Metastatic Liver Carcinoma in the Adrenal Gland (tissue), 2 donors: ENCODE data around the gene E2F7.

- PRO-cap, 2 experiments: no peak in any of the 2 experiments
Measured at GRCh38 chr12:71699260-71699628, 13.4 kb downstream of the TMEM19 start.

- PRO-cap, 2 experiments: no peak in any of the 2 experiments
Measured at GRCh38 chr12:71769919-71770335, 15.3 kb downstream of the RAB21 start.

- PRO-cap, 2 experiments: no peak in any of the 2 experiments
Measured at GRCh38 chr12:74170517-74171547, 366.8 kb upstream of the ATXN7L3B start.

DNA sequence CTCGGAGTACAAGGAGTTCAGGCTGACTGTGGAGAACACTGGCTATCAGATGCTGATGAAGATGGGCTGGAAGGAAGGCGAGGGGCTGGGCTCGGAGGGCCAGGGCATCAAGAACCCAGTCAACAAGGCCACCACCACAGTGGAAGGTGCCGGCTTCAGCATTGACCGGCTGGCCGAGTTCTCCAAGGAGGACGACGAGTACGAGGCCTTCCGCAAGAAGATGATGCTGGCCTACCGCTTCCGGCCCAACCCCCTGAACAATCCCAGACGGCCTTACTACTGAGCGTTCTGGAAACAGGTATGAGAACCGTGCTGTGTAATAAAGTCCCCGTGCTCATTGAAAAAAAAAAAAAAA lies 366.1 kb upstream of the ATXN7L3B start:
- PRO-cap, 2 experiments: no peak in any of the 2 experiments

DNA sequence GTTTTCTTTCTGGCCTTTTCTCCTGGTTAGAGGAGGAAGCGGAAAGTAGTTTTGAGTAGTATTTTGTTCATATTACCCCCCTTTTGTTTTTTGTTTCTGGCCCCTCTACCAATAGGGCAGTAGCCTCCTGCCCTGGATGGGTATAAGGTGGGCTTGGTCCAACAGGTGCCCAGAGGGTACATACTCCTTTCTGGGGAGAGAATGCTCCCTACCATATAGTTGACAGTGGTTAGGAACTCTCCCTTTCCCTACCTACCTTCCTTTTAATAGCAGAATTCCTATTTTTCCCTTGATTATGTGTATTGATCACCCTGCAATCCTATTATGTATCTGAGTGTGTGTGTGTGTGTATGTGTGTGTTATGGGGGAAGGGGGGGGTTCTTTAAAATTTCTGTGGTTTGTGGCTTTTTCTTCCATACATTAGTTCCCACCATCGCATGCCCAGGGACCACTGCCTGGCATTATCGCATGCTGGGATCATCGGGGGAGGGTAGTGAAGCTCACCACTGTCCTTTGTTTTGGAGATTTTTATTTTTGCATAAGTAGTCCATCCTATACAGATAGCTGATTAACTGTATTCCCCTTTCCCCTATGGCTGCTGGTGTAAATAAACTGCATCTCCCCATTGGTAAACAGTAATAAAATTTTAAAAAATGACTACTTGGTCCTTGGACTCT lies 3.3 kb downstream of the ATXN7L3B start:
- PRO-cap, 2 experiments: no peak in any of the 2 experiments

- PRO-cap, 2 experiments: no peak in any of the 2 experiments
Measured at GRCh38 chr12:75658823-75659236, 147.4 kb upstream of the KRR1 start.

DNA sequence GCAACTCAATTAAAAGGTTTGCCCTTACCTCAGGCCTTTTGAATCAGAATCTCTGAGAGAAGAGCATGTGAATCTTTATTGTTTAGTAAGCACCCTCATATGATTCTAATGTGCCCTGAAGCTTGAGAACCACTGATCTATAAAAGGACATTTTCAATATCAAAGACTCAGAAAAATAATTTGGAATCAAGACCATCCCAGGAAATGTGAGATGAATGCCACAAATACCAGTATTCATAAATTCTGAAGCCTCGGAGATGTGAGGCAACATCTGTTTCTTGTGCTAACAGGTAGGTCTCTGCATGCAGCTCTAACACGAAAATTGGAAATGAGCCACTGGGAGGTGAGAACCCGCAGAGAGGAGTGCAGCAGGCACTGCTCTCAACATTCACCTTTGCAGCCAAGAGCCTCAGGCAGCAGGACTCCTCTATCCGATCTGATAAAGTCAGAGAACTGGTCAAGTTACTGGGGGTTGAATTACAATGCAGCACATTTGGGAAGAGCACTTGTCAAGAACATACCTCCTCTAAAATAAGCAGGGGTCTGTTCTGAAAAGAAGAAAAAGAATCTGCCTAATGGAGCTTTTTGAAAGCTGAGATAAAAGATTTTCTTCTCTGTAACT lies 209.4 kb upstream of the KRR1 start:
- PRO-cap, 2 experiments: no peak in any of the 2 experiments

DNA sequence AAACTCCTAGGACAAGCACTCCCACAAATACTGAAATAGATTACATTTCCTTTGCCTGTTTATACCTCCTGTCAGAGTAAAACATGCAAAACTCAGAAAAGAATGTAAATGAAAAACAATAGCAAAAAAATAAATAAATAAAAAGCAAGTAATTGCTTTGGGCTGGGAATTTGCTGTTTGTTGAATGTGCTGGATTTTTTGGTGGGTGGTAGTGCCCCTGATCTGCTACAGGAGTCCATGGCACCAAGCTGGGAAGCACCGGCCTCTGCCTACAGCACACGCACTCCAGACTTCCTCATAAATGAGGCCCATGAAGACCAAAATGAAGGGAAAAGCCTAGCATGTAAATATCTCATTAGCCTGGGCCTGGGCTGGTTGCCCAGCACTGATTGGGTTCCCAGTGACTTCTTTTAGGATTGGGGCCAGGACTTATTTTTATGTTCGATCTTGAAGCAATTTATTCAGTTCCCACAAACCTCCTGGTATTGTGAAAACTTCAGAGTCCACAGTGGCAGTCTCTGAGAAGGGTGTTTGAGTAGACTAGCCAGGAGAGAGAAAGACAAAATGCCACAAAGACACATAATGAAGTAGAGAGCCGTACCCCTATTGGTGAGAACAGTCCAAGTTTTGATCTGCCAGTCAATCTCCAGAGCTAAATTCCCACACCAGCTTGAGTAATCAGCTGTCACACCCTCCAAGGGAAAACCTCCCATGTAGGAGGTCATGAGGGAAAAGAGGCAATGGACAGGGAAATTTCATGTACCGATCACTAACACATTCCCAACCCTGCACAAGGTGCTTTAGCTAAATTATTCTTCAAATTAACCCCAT lies 131.2 kb downstream of the NAP1L1 start:
- PRO-cap, 2 experiments: no peak in any of the 2 experiments

- PRO-cap, 2 experiments: no peak in any of the 2 experiments
Measured at GRCh38 chr12:75979110-75979747, 105.3 kb downstream of the NAP1L1 start.

- PRO-cap, 2 experiments: no peak in any of the 2 experiments
Measured at GRCh38 chr12:76082932-76083311, 1.6 kb downstream of the NAP1L1 start.

DNA sequence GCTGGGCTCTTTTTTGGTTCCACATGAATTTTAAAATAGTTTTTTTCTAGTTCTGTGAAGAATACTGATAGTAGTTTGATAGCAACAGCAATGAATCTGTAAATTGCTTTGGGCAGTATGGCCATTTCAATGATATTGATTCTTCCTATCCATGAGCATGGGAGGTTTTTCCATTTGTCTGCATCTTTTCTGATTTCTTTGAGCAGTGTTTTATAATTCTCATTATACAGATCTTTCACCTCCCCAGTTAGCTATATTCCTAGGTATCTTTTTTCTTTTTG lies 47.0 kb downstream of the OSBPL8 start:
- PRO-cap, 2 experiments: no peak in any of the 2 experiments

DNA sequence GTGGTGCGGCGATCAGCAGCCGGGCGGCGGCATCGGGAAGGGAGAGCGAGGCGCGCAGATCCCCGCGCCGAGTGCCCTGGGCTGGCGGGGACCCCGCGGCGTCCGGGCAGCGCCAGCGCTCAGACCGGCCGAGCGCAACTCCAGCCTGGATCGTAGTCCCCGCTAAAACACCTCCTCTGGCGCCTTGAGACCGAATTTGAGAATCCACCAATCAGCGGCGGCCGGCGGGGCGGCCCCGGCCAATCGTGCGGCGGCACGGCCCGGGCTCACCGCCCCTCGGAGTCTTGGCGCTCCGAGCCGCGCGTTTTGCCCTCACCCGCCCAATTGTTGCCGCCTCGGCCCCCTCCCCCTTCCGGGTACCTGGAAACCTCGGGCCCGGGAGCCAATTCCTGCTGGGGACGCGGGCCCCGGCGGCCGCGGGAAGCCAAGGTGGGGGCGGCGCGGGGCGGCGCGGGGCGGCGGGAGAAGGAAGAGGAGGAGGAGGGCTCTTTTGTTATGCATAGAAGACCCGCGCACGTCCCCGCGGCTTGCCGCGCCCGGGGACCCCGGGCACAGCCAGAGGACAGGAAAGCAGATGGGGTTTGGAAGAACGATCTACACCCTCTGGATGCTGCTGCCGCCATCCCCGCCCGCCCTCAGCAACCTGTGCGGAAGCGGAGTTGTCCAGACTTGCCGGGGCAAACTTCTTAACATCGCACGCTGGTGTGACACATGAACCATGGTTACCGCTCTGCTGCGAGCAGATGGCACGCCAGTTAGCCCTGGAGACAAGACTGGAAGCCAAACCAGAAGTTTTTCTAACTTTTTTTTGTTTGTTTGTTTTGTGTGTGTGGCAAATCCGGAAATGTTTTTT lies at the start of gene E2F7:
Gene E2F7 (minus strand): TSS at position 158 of the 853 bp plus-strand sequence.
- PRO-cap, 2 experiments: peak in 2 of 2 experiments; most common minus-strand start position 158 of the sequence (in 2)

- PRO-cap, 2 experiments: no peak in any of the 2 experiments
Measured at GRCh38 chr12:78036826-78037443, 206.2 kb downstream of the NAV3 start.

- PRO-cap, 2 experiments: peak in 2 of 2 experiments; most common minus-strand start chr12:78293447 (in 2)
Measured at GRCh38 chr12:78293196-78293824, 462.6 kb downstream of the NAV3 start.

DNA sequence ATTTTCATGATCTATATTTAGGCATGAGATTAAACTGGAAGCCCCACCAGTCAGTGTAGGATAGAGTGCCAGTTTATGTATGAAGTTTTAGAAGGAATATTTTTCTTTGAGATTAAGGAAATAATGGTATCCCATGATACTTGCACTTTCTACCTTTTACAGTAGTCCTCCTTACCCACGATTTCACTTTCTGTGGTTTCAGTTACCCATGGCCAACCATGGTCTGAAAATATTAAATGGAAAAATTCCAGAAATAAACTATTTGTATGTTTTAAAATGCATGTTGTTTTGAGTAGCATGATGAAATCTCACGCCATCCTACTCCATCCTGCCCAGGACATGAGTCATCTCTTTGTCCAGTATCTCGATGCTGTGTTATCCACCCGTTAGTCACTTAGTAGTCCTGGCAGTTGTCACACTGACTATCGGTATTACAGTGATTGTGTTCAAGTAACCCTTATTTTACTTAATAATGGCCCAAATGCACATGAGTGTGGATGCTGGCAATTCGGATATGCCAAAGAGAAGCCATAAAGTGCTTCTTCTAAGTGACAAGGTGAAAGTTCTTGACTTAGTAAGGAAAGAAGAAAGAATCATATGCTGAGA lies 22.4 kb downstream of the SYT1 start:
- PRO-cap, 2 experiments: no peak in any of the 2 experiments

GRCh38 chr12:78888569-78889109 lies 24.1 kb downstream of the SYT1 start:
- PRO-cap, 2 experiments: no peak in any of the 2 experiments

DNA sequence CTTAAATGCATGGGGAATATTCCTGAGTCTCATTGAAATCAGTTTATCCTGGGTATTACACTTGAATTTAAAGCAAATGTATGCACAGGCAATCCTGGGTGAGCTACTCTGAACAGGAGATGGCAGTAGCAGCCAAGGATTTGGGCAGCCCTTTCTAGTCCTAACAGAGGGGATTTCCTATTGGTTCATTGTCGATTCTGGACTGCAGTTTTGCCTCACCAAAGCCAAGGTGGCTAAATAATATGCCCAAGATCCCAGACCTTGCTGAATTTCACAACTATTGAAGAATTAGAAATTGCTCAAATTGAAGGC lies 282.8 kb downstream of the PAWR start:
- PRO-cap, 2 experiments: no peak in any of the 2 experiments

DNA sequence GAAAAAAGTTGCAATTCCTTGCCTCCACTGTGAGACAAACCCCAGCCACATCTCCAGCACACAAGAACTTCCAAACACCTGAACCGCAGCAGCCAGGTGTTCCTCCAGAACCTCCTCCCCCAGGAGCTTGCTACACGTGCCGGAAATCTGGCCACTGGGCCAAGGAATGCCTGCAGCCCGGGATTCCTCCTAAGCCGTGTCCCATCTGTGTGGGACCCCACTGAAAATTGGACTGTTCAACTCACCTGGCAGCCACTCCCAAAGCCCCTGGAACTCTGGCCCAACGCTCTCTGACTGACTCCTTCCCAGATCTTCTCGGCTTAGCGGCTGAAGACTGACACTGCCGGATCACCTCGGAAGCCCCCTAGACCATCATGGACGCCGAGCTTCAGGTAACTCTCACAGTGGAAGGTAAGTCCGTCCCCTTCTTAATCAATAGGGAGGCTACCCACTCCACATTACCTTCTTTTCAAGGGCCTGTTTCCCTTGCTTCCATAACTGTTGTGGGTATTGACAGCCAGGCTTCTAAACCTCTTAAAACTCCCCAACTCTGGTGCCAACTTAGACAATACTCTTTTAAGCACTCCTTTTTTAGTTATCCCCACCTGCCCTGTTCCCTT lies 148.7 kb downstream of the PAWR start:
- PRO-cap, 2 experiments: no peak in any of the 2 experiments

- PRO-cap, 2 experiments: no peak in any of the 2 experiments
Measured at GRCh38 chr12:79685025-79685464, 5.7 kb downstream of the PAWR start.

GRCh38 chr12:79811716-79812895 lies 121.3 kb upstream of the PAWR start:
- PRO-cap, 2 experiments: no peak in any of the 2 experiments